ENCODE measurements around a stretch of chr3.

DNA sequence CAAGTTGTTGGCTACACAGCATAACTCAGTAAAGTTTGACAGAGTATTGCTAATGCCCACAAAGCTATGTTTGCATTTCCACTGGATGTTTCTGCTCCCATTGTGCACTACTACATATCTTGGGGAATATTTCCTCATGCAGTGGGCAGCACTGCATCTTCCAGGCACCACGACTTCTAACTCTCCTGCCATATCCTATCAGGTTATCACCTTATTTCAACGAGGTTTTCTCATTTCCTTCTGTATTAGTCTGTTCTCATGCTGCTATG lies 789.1 kb downstream of the SI start:
- PRO-cap, 8 experiments, result no peak in any of the 8 experiments

DNA sequence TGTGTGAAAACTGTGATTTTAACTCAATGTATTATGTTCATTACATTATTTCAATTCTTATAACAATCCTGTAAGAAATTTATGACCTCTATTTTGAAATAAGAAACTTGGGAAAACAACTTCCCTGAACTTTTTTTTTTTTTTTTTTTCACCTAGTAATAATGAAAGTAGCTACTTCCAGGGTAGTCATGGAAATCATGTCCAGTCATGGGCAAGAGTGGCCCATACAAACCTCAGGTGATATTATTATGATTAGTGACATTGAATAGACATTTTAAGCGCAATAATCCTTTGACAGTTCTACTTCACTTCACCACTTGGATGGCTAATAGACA lies 160.2 kb downstream of the SI start:
- PRO-cap, 8 experiments, result no peak in any of the 8 experiments

- PRO-cap, 8 experiments, result no peak in any of the 8 experiments
Observed at GRCh38 chr3:167864527-167864734, 128.9 kb downstream of the SERPINI1 start.

GRCh38 chr3:167874308-167874702 lies 138.8 kb downstream of the SERPINI1 start:
- PRO-cap, 8 experiments, result no peak in any of the 8 experiments

DNA sequence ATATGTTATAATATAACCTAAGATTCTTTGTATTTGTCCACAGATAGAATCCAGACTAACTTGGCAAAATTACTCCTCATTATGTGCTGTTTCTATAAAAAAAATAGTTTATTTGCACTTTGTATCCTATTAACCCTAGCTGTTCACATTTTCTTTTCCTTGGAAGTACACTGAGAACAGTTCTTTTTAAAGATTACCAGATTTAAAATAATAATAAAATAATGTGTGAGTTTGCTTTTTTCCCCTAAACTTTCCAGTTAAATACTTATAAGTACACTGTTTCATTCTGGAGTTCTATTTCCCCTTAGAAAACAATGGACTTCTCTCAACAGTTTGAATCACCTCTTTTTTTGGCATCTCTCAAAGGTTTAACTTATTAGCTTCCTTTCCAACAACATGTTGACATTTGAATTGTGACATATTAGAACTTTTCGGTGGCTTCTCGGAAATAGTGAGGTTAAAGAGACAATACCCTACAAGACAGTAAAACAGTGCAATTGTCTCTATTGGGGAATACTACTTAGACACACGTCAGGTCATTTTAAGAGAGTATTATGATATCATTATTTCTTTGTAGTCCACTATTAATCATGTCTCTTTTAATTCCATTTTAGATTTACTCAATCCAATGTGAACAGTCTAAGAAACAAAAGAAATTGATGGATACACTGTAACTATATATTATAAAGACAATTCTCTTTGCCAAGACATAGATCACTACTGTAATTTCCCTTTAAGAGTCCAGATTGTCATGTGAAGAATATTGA lies 529.8 kb downstream of the MECOM start:
- PRO-cap, 8 experiments, result no peak in any of the 8 experiments

DNA sequence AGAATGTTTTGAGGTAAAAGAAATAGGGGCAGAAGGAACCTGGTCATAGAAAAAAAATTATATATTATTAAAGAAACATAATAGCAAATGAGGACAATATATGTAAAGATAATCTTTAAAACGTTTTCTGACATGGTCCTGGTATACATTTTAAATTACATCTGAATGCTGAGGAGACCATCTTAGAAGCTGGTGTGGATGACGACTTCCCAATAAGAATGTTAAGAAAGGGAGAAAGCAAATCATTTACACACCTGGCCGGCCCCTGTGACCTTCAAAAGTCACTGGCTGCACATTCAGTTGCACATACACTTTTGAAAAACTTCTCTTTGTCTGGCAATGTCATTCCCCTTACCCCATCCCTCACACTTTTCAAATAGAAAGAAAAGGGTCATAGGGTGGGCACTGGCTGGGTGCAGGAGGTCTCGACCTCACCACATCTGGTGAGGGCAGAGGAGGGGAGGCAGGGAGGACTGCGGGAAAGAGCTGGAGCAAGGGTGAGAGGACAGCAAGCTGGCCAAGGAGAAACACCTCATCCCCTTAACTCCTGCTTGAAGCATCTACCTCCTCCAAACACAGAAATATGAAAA lies 391.0 kb downstream of the MECOM start:
- PRO-cap, 8 experiments, result no peak in any of the 8 experiments

DNA sequence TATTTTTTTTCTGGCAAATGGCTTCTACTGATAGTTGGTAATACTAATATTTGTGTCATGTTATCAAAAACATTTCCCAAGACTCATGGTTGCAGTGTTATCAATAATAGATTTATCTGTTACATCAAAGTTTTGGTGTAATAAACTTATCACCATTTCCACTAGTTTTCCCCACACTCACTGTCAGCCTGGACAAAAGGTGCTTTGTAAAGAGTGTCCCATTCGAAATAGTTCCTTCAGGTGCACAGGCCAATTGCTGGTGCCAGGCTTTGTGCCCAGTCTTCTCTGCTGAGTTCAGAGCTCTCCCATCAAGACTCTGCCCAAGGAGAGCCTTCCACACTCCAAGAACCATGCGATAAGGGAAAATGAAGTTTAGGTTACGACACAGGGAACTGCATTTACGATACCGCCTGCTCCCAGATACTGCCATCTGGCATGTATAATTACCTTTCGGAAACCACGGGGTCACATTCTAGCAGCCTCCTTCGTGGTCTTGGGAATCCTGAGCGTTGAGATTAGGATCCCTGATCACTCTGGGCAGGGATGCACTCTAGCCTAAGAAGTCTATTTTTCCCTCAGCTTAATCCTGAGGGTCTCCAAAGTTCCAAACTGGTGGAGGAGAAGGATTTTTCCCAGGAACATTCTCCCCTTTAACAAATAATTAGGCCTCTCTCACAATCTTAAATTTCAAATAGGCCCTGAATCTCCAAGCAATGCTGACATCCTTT lies 379.5 kb downstream of the MECOM start:
- PRO-cap, 8 experiments, result no peak in any of the 8 experiments

GRCh38 chr3:169299725-169300242 lies 363.7 kb downstream of the MECOM start:
- PRO-cap, 8 experiments, result no peak in any of the 8 experiments

GRCh38 chr3:169307743-169308454 lies 355.6 kb downstream of the MECOM start:
- PRO-cap, 8 experiments, result no peak in any of the 8 experiments

DNA sequence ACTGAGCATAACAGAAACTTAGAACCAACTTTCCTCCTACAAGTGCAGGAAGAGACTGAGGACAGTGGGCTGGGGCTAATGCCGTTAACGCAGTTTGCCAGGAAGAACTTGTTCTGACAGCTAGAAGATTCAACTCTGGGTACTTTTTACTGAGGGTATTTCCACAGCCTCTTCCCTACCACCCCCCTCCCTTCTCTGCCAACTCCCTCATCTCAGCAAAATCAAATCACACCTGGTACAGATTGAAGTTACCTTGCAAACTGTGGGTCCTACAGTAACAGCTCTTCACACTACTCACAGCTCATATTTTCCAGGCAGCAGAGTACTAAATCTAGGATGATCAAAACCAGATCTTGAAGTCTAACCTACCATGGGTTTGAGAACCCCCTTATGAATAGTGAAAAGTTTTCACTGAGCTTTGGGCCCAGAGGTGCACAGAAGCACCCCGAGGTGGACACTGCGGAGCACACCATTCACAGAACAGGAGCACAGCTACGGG lies 338.8 kb downstream of the MECOM start:
- PRO-cap, 8 experiments, result no peak in any of the 8 experiments

GRCh38 chr3:169383523-169384181 lies 279.9 kb downstream of the MECOM start:
- PRO-cap, 8 experiments, result no peak in any of the 8 experiments

DNA sequence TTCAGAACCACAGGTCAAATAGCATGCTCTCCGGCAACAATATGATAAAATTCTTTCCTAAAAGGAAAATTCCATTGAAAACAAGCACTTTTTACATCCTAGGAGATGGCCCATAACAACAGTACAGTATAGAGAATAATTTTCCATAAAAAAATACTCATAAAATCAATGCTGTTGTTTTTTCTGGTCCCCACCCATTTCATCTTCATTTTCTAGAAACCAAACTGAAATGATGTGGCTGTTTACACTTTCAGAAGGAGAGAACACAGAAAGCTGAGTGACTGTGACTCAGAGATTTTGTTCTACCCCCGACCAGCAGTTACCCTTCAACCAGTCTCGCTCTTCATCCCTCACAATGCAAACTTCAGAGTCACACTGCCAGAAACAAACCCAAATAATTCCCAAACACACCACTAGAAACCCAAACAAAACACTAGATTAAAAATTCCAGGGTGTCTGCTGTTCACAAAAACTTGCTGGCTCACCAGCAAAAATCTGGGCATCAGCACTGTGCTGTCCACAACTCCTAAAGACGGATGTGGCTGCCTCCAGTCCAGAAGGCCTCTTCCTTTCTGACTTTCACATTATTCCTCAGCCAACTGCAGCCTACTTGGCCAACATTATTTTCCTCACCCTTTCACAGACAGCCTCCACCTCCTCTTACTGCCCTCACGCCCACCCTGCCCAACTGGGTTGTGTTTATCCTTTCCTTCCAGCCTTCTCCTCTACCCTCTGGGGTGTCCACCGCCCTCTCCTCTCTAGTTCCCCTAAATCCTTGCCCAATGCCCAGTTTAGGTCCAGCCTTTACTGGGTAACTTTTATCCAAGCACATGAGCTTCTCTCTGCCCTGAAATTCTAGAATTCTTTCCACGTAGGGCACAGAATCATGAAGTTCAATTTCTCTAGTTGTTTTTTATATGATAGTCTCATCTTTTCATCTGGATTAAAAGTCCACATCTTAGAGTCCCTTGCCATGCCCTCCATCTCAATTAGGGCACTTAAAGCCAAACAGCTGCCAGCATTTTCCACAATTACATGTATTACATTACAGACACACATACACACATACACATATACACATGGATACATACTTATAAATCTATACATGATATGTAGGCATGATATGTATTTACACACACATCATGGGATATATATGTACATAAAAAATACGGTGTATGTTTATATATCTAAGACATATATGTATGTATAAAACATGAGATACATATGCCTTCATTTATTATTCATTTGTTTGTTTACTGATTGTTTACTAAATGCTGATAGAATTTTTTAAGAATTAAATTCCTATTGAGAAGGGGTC lies 71.3 kb downstream of the MECOM start:
- PRO-cap, 8 experiments, result no peak in any of the 8 experiments

- PRO-cap, 8 experiments, result no peak in any of the 8 experiments
Observed at GRCh38 chr3:169821980-169822979, 9.6 kb upstream of the LRRC34 start.

- PRO-cap, 8 experiments, result peak in 8 of 8 experiments; most common plus-strand start chr3:169967055 (in 3); most common minus-strand start chr3:169967066 (in 6)
Observed at GRCh38 chr3:169966923-169967754, 532 bp downstream of the SEC62 start.

GRCh38 chr3:170049580-170050246 lies 11.9 kb downstream of the GPR160 start:
- PRO-cap, 8 experiments, result no peak in any of the 8 experiments

GRCh38 chr3:170154347-170154940 lies 27.1 kb downstream of the PHC3 start:
- PRO-cap, 8 experiments, result no peak in any of the 8 experiments

DNA sequence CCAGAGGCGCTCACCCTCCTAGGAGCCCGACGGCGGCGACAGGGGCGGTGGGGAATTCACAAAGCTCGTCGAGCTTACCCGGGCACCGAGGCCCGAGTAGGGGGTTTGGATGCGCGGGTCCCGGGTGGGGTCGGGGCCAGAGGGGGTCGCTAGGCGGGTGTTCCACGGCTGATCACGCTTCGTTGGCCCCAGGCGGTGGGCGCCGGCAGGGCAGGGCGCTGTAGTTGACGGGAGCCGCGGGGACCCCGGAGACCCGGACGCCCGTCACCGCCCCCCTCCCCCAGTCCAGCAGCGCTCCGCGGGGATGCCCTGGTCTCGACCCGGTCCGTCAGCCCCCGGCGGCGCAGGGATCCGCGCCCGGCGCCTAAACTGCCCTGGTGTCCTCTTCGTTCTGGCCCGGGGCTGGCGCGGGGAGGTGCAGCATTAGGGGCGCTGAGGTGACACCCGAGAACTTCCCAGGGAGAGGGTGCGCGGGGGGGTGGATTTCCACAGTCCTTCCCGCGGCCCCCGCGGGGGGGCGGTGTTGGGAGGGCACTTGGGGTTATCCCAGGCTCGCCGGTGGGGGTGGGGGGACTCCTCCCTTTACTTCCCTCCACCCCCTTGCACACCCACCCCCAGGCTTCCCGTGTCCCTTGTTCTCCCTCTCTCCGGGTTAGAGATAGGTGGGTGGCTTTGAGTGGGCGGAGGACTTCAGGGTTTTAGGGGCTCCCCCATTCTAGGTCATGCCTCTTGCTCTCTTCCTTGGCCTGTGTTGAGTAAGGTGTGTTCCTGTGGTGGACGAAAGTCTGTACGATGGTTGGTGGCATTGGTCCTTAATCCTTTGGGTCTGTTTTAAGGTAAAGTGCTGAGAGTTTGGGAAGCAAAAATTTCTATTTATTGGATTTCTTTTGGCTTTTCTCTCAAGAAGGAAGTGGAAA lies 553 bp downstream of the SKIL start:
- PRO-cap, 8 experiments, result peak in 8 of 8 experiments; most common plus-strand start position 363 of the sequence (in 1); most common minus-strand start position 393 of the sequence (in 8)

- PRO-cap, 8 experiments, result no peak in any of the 8 experiments
Observed at GRCh38 chr3:170470660-170471098, 52.0 kb downstream of the CLDN11 start.

DNA sequence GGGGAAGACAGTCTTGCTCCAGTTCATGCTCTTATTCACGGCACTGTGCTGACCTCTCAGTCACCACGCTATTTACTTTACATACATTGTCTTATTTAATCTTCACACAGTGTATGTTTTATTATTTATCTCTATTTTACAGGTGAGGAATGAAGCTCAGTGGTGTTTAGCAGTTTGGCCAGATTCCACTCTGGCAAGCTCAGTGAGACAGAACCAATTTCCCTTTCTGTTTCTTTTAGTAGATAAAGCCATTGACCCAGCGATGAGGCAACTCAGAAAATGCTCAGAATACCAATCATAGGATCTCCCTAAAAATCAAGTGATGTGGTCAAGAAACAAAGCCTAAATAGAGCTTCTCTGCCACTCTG lies 110.0 kb downstream of the RPL22L1 start:
- PRO-cap, 8 experiments, result no peak in any of the 8 experiments

- PRO-cap, 8 experiments, result no peak in any of the 8 experiments
Observed at GRCh38 chr3:171002235-171002770, 24.2 kb downstream of the SLC2A2 start.